Measurements from ENCODE around the gene GRM1.

- RRBS, result no CpG with 5 or more reads among the region's 11 CpGs
Measured at GRCh38 chr6:142377077-142377716, 75.4 kb downstream of the ADGRG6 start.

DNA sequence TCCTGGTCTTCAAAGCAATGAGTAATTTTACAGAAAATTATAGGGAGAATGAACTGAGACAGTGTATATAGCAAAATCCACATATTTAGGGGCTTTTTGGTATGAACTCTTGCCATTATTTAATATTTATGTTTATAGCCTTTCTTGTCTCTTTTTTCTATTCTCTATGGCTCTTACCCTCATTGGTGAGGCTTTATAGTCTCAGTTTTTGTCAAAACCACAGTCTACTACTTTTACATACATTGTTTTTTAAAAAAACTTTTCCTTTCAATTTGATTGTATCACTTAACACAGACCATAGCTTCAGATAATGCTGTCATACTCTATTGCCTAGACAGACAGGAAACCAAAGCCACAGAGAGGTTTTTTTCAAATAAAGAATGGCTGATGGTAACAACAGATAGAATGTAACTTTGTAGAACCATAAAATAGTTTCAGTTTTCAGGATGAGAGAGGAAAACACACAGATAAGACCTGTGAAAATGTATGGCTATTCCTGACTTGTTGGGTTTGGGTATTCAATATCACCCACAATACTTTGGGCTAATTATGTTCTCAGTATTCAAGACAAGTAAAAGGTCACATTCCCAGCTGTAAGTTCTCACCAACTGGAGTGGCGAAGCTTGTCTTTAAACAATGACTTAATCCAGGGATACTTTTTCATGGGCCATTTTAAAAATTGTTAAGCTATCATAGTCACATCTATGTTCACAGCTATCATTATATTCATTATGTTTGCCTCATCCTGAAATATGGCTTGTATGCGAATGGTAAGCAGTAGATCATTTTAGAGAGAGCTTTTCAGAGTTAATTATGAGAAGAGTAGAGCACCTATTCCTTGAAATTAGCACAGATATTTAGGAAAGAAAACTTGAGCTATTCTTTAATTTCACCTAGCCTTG is 94.0 kb downstream of the ADGRG6 start:
- RRBS, result no CpG with 5 or more reads among the region's 2 CpGs

GRCh38 chr6:142542718-142543224 is 241.0 kb downstream of the ADGRG6 start:
- RRBS, result no CpG with 5 or more reads among the region's 14 CpGs

GRCh38 chr6:142827166-142827539 is 117.8 kb downstream of the HIVEP2 start:
- RRBS, result no CpG with 5 or more reads among the region's 6 CpGs

DNA sequence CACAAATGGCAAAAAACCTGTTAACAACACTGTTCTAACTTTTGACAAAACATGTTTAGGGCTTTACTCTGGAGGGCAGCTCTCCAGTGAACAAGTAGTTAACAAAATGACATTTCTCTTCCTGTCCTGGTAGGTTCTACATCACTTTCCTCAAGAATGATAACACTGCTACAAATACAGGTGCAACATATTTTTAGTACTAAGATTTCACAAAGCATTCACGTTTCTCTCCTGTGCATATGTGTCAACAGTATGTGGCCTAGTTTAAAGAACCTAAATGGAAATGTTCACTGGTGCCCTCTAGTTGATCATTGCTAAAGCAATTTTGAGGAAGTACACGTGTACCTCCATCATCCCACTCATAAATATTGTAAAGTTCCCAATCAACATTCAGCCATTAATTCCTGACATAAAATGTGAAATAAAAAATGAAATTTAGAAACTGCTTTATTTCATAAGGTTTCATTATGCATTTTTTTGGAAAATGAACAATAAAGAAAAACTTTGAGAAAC is 58.2 kb downstream of the HIVEP2 start:
- RRBS, result no CpG with 5 or more reads among the region's 2 CpGs

DNA sequence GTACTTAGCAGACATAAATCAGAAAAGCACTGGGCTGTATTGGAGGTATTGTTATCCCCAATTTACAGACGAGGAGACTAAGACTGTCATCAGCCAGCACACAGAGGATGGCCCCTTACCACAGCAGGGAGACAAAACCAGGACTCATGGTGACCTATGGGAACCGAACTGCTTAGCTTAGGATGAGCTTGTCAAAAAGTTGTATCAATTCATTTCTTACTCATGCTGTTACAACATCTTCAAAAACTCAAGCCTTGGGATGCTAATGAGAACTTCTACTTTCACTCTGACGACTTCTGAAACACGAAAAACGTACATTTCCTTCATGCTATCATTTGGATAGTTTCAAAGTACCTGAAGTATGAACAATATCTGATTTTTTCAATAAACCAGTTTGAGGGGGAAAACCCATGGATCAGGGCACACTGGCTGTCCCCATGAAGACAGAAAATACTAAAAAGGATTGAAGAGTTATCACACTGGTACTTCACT is 32.0 kb downstream of the HIVEP2 start:
- RRBS, result no CpG with 5 or more reads among the region's 5 CpGs

DNA sequence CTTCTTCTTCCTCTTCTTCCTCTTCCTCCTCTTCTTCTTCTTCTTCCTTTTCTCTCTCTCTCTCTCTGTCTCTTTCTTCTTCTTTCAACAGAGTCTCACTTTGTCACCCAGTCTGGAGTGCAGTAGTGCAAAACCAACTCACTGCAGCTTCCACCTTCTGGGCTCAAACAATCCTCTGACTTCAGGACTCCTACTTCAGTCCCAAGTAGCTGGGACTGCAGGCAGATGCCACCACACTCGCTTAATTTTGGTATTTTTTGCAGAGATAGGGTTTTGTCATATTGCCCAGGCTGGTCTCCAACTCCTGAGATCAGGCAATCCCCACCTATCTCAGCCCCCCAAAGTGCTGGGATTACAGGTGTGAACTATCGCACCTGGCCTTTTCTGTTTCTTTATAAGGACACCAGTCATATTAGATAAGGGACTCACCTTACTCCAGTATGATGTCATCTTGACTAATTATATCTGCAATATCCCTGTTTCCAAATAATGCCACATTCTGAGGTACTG is 6.6 kb upstream of the AIG1 start:
- RRBS, result no CpG with 5 or more reads among the region's 2 CpGs

DNA sequence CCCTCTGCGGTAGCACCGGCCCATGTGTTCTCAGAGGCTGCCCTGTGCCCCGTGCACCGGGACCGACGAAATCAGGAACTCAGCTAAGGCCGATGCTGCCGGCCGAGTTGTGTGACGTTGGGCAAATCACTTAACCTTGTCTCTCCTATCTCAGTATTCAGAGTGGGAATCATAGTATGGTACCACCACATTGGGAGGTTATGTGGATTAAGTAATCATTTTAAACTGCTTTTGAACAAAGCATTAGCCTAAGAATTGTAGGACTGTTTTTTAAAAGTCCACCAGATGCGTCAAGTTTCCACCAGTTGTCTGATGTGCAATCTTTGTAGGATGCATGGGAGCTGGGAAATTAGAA is 26.6 kb upstream of the FUCA2 start:
- RRBS, result 97% methylated on average over 3 of the region's 11 CpGs

GRCh38 chr6:143675871-143676539 is 1.8 kb upstream of the PHACTR2 start:
- RRBS, result no CpG with 5 or more reads among the region's 2 CpGs

GRCh38 chr6:143856956-143858115 is 6.9 kb upstream of the ZC2HC1B start:
- RRBS, result no CpG with 5 or more reads among the region's 13 CpGs

DNA sequence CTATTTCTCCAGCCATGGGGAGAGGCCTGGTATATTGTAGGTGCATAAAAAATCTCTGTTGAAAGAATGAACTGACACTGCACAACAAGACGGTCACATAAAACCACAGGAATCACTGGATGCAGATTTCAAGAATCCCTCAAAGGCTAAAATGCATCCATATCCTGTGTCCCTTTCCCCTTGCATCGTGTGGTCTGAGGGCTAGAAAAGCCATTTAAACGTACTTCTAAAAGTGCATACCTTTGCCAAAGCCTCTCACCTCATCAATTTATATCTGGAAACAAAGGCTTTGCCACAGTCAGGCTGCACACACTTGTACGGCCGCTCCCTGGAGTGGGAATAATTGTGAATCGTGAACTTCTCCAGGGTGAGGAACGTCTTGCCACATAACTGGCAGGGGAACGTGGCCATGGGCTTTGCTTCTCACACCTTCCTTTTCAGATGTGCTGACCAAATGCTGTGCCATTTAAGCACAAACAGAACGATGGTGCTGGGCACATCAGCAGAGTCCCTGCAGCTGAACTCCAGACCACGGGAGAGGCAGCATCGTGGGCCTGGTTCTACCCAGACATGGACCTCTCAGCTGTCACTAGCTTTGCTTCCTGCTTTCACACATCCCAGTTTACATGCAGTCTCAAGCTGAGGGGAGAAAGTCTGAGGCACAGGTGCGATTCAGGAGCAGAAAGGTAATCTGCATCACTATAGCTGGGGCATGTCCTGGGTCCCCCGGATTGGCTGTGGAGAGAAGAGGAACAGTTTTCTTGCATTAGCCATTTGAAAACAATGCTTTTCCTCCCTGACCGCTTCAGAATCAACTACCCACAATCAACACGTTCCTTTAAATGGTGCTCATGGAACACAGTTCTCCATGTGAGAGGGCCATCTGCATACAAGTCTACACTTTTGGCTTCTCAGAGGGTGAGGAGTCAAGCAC is 60.1 kb downstream of the PLAGL1 start:
- RRBS, result no CpG with 5 or more reads among the region's 15 CpGs

GRCh38 chr6:144064391-144064864 is 30.9 kb downstream of the SF3B5 start:
- RRBS, result 5% methylated on average over 23 of the region's 47 CpGs

DNA sequence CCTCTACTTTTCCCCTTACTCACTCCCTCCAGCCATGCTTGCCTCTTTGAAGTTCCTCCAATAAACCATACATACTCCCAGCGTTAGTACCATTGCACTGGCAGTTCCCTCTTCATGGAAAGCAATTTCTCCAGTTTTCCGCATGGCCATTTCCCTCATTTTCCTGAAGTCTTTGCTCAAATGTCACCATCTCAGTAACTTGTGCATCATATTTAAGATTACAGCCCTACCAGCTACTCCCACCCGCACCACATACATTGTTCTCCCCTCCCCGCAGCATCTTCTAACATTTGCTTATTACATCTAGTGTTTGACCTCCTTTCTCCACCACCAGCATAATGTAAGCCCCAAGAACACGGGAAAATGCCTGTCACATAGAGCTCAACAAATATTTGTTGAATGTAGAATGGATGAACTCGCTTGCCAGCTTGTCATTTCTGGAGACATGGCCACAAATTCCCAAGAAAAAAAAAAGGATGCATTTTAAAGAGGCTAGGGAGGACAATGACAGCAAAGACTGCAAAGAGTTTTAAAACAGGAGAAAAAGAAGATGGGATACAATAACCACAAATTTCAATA is 1.2 kb downstream of the SF3B5 start:
- RRBS, result no CpG with 5 or more reads among the region's 6 CpGs

- RRBS, result no CpG with 5 or more reads among the region's 7 CpGs
Measured at GRCh38 chr6:144151682-144152501, 1.6 kb downstream of the STX11 start.

- RRBS, result no CpG with 5 or more reads among the region's 4 CpGs
Measured at GRCh38 chr6:144159733-144160130, 9.4 kb downstream of the STX11 start.

- RRBS, result no CpG with 5 or more reads among the region's 3 CpGs
Measured at GRCh38 chr6:144302487-144303160, 17.5 kb downstream of the UTRN start.

GRCh38 chr6:144344736-144345315 is 59.7 kb downstream of the UTRN start:
- RRBS, result no CpG with 5 or more reads among the region's 6 CpGs

DNA sequence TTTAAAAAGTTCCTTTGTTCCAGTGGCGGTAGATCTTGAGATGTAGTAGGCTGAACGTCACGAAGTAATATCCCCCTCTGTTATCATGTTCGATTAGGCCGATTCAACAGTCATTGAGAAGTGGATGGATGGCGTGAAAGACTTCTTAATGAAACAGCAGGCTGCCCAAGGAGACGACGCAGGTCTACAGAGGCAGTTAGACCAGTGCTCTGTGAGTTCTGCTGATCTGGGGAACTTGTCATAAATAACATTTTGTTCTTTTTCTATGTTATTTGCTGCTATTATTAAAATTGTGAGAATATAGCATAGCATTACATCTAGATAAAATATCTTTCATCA is 188.5 kb downstream of the UTRN start:
- RRBS, result no CpG with 5 or more reads among the region's 8 CpGs

GRCh38 chr6:145890461-145891148 is 73.6 kb downstream of the SHPRH start:
- RRBS, result no CpG with 5 or more reads among the region's 2 CpGs

- RRBS, result no CpG with 5 or more reads among the region's 29 CpGs
Measured at GRCh38 chr6:146028743-146029409, at the start of gene GRM1. GRM1 (plus strand) TSS chr6:146029062.

Data from aortic smooth muscle cell (primary cell).